Heart (tissue), 3 donors: ENCODE measurements around a stretch of chr14.

DNA sequence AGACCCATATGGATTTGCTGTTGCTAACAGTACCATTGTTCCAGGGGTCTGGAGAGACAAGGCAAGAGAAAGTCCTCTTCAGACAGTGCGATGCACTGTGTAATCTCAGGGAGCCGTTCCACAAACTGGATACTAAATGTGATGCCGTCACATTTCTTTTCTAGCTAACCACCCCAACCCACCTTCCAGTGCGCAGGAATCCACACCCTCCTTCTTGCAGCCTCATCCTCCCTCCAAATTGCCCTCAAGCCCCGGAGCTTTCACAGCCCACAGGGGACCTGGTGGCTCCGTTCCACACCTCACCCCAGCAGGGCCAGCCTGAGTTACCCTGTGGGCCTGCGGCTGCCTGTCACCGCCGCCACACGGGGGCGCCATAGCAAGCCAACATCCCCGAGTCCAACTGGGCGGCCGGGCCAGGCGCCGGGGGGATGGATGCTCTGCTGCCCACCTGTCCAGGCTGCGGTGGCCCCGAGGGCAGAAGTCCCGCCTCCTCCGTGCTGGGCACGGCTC is 1.5 kb upstream of the CYP46A1 start:
- RAMPAGE, long total RNA, 2 experiments = no peak in any of the 2 experiments

GRCh38 chr14:99758469-99758989 is 34.7 kb upstream of the EML1 start:
- RAMPAGE, long total RNA, 2 experiments = no peak in any of the 2 experiments

- RAMPAGE, long total RNA, 2 experiments = no peak in any of the 2 experiments
Observed at GRCh38 chr14:99980536-99980958, 84.7 kb upstream of the EVL start.

GRCh38 chr14:100022676-100023449 is 42.4 kb upstream of the EVL start:
- RAMPAGE, long total RNA, 2 experiments = no peak in any of the 2 experiments

- RAMPAGE, long total RNA, 2 experiments = no peak in any of the 2 experiments
Observed at GRCh38 chr14:100025191-100025553, 40.0 kb upstream of the EVL start.

- RAMPAGE, long total RNA, 2 experiments = no peak in any of the 2 experiments
Observed at GRCh38 chr14:100030387-100031241, 34.6 kb upstream of the EVL start.

- RAMPAGE, long total RNA, 2 experiments = no peak in any of the 2 experiments
Observed at GRCh38 chr14:100047368-100047831, 17.8 kb upstream of the EVL start.

GRCh38 chr14:100067469-100068391 is 2.5 kb downstream of the EVL start:
- RAMPAGE, long total RNA, 2 experiments = no peak in any of the 2 experiments

DNA sequence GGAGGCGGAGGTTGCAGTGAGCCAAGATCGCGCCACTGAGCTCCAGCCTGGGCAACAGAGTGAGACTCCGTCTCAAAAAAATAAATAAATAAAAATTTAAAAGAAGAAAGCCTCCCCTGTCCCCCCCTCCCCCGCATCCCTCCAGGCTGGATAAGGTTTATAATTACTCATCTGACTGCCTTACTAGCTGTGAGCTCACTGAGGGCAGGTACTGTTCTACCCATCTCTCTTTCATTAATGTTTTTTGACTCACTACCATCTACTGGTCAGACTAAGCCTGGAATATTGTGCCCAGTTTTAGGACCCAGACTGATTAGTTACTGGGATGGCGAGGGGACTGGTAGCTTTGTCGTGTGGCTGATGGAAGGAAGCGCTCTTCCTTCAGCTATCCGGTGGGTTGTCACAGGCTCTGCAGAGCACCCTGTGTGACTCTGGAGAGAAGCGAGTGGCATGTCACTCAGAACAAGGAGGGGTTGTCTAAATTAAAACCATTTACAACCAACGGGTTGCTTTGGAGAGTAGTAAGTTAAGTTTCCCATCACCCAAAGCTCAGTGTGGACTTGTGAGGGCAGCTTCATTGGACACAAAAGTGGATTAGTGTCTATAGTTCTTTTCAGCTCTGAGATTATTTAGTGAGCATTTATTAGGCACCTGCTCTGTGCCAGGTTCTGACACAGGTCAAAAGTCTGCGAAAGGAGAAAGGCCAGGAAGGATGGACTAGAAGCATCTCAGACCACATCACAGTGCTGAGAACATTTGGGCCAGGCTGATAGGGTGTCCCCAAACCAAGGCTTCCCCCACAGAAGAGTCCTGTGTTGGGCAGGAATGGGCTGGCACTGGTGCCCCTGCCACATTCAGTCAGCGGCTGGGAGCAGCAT is 17.1 kb downstream of the EVL start:
- RAMPAGE, long total RNA, 2 experiments = no peak in any of the 2 experiments

- RAMPAGE, long total RNA, 2 experiments = no peak in any of the 2 experiments
Observed at GRCh38 chr14:100129489-100129716, 30.0 kb downstream of the DEGS2 start.

GRCh38 chr14:100138251-100138994 is 21.0 kb downstream of the DEGS2 start:
- RAMPAGE, long total RNA, 2 experiments = no peak in any of the 2 experiments

DNA sequence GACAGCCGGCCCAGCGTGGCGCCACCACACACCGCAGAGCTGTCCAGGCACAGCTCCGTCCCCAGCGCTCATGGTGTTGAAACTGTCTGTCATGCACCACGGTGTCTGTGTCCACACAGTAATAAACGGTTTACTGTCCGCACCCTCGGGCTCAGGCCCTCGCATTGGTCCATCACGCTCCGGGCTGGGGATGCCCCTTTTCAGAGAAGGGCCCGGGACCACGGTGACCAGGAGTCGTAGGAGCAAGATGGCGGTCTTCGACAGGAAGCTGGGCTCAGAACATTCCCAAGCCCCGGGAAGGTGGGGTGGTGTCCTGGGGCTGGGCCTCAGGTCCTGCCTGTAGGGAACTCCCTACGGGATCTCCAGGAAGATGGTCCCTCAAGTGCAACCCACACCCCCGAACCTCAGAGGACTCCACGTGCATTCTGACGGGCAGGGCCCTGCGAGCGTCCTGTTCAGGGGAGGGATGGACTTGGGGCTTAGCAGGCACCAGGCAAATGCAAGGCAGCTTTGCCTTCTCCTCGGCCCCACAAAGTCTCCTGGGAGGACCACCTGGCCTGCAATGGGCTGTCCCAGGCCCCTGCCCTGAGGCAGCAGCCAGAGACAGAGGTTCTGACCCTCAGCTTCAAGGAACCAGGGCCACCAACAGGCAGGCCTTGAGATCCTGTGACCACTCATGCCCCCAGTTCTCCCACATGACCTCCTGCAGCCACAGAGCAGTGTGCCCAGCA is 15.2 kb downstream of the DEGS2 start:
- RAMPAGE, long total RNA, 2 experiments = no peak in any of the 2 experiments

DNA sequence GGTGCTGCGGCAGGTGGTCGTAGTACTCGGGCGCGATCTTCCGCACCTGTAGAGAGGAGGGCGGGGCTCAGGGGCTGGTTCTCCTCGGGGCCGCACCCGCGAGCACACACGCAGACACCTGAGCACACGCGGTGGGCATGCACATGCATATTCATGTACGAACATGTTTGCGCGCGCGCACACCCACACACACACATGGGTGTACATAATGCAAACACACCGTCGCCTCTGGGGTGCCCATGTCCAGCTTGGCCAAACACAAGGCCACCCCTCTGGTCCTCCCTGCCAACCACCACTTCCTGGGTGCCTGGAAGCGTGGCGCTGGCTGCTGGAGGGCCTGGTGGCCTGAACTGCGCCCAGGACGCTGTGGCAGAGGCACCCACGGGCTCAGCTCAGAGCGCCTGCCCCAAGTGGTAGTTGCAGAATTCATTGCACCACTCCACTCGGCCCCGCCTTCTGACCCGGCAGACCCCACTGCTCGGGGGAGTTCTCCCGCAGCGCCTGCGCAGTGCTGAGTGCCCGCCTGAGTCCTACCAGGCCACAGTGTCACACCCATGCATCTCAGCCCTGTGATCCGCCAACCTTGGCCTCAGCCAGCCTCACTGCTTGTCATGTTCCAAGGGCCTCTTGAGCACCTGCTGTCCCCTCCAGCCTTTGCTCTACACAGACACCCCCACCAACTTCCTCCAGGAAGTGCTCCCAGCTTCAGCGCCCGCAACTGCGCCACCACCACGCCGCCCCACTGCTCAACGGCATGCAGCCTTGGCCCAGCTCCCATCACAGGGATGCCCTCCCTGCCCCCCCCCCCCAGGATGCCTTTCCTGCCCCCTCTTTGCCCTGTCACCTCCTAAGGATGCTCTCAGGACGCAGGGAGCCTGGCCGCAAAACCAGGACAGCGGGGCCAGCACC is 12.3 kb downstream of the DEGS2 start:
- RAMPAGE, long total RNA, 2 experiments = no peak in any of the 2 experiments

GRCh38 chr14:100159956-100160490 is 578 bp upstream of the DEGS2 start:
- RAMPAGE, long total RNA, 2 experiments = no peak in any of the 2 experiments

GRCh38 chr14:100259503-100260007 is 20.6 kb downstream of the YY1 start:
- RAMPAGE, long total RNA, 2 experiments = no peak in any of the 2 experiments

- RAMPAGE, long total RNA, 2 experiments = no peak in any of the 2 experiments
Observed at GRCh38 chr14:100323622-100324244, 594 bp downstream of the SLC25A47 start.

- RAMPAGE, long total RNA, 2 experiments = no peak in any of the 2 experiments
Observed at GRCh38 chr14:100353546-100354230, 21.5 kb downstream of the WARS1 start.

DNA sequence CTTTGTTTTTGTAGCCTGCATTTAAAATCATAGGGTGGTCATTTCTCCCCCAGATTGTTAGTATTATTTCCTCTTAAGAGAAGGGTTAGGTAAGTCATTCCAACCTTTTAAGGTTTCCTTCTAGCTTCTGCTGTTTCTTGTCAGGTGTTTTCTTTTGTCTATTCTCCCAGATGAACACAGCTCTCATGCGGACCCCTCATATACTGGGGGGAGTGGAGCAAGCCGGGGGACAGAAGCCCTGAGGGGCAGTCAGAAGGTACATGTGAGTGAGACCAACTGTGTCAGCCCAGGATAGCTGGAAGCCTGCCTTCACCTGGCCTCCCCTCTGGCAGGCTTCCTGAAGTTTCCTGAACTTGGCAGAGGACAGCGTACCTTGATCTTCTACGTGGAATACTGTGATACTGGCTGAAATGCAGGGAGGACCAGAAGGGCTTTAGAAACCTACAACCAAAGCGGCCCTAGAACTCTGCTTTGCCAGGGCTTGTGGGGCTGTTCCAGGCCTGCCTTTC is 13.1 kb downstream of the WDR25 start:
- RAMPAGE, long total RNA, 2 experiments = no peak in any of the 2 experiments

DNA sequence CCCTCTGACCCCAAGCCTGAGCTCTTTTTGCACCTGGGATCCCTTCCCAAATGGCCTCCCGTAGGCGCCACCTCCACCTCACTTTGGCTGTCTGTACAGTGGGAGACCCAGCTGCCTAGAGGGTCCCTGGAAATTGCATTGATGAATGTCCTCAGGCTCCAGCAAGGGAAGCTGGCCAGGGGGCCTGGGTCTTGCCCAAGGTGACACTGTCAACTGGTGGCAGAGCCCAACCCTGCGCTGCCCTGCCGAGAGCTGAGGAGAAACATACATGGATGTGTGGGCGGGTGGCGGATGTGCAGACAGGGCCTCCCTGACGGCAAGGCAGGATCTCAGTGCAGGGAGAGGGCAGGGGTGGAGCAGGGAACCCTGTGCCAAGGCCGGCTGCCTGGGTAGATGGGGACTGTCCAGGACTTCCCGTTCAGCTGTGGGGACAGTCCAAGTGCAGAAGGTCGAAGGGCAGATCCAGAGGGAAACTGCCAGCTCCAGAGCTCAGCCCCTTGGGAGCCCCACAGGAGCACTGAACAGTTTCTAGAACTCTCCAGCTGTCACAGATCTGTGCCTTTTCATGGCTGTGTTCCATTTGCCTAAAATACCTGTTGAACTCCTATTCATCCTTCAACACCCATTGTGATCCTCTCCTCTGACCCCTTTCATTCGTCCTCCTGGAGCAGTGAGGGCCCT is 53.1 kb downstream of the BEGAIN start:
- RAMPAGE, long total RNA, 2 experiments = no peak in any of the 2 experiments

GRCh38 chr14:100547770-100548448 is 39.3 kb downstream of the BEGAIN start:
- RAMPAGE, long total RNA, 2 experiments = no peak in any of the 2 experiments